ENCODE measurements around the gene FGF19.

DNA sequence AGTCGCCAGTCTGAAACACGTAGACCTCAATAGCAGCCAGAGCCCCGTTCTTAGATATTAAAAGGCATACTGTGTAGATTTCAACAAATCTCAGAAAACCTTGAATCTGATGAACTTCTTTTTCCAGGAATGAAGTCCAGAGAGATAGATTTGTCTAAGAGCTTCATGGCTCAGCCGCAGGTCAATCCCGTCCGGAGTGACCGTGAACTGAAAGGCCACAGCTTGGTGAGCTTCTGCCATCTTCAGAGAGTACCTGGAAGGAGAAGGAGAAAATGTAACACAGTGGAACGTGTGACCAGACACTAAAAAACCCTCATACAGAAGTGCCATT, 26.5 kb downstream of the CPT1A start:
- RRBS = no CpG with 5 or more reads among the region's 8 CpGs

DNA sequence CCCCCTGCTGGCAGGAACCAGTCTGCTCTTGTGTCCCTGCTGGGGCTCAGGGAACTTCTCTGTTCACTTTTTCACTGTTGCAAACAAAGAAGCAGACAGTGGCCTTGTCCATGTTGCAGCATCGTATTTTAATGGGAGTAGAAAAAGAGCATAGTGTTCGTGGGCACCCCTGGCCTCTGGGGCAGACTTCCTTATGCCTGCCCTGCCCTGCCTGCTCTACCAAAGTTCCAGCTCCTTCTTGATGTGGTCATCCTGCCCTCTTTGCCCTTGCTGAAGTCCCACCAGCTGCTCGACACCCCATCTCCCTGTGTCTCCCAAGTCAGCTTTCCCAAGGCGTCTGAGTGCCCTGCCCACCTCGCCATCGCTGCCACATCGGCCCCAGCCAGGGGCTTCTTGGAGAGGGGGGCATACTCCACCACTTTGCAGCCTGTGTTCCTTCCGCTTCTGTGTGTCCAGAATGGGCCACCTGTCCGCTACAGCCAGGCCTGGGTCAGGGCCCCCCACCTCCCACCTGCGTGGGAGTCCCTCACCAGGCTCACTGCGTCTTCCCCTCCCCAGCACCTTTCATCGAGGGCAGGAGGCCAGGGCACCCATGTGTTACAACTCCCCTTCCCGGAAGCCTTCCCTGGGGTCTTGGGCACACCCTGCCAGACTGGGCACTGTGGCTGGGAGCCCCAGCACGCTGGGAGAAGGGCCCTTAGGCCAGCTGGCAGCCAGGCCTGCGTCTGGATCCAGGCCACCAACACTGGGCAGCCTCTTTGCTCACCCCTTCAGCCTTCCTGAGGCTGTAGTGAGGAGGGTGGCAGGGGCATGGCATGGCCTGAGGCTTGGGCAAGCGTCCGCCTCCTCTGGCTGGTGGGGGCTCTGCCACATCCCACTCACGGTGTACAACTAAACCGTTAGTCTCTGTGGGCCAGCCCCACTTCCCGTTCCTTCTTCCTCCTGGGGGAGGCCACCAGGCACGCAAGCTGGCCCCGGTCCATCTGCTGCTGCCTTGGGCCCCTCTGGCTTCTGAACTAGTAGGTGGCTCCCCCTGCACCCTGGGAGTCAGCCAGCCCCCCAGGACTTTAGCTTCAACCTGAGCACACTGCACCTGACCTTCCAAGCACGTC, 13.5 kb downstream of the CPT1A start:
- RRBS = no CpG with 5 or more reads among the region's 23 CpGs

GRCh38 chr11:68842844-68843636, 1.3 kb upstream of the CPT1A start:
- RRBS = no CpG with 5 or more reads among the region's 31 CpGs

DNA sequence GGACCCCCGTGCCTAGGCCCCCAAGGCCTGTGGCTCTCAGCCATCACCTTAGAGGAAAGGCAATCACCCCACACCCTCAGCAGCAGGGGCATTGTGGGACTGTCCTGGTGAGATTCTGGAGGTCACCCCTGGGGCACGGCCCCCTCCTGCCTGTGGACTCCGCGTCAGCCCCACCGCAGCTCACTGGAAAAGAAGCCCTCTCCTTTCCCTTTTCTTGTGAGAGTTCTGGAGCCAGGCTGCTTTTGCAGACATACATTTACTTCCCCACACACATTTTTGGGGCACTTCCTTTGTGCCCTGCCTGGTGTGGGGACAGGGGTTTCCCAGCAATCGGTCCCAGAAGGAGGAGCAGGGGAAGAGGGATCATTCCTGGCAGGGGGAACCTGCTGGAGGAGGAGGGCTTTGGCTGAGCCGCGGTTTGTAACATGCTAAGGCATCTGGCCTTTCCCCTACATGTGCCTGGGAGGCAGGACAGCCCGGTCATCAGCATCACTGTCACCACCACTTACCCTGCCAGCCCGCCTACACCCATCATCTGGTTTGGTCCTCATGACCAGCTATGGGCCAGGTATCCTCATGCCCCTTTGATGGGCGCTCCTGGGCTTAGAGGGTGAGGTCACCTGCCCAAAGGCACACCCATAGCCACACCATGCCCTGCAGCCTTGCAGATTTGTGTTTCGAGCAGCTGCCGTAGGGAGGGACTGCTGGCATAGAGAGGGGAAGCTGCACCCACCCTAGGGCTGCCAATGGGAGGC, 2.9 kb downstream of the MRGPRF start:
- RRBS = no CpG with 5 or more reads among the region's 13 CpGs

DNA sequence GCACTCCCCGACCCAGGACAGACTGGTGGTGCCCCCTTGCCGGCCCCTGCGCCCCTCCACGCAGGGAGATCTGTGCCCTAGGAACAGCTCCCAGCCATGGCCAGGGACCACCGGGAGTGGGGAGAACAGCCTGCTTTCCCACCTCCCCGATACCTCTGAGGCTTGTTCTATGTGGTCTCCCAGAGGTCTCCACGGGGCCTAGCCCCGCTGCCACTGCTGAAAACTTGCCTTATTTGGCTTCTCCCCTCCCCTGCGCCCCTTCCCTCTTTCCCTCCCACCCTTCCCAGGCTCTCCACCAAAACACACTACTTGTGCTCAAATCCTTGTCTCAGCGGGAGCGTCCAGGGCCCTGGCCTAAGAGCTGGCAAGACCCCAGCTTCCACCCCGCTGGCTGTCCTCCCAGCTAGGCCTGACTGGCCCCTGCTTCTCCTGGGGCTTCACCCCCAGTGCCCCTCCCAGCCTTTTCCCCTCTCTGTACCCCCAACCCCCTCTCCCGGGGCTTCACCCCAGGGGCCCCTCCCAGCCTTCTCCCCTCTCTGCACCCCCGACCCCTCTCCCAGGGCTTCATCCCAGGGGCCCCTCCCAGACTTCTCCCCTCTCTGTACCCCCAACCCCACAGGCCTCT, 13.3 kb upstream of the TPCN2 start:
- RRBS = 69% methylated on average over 4 of the region's 14 CpGs

DNA sequence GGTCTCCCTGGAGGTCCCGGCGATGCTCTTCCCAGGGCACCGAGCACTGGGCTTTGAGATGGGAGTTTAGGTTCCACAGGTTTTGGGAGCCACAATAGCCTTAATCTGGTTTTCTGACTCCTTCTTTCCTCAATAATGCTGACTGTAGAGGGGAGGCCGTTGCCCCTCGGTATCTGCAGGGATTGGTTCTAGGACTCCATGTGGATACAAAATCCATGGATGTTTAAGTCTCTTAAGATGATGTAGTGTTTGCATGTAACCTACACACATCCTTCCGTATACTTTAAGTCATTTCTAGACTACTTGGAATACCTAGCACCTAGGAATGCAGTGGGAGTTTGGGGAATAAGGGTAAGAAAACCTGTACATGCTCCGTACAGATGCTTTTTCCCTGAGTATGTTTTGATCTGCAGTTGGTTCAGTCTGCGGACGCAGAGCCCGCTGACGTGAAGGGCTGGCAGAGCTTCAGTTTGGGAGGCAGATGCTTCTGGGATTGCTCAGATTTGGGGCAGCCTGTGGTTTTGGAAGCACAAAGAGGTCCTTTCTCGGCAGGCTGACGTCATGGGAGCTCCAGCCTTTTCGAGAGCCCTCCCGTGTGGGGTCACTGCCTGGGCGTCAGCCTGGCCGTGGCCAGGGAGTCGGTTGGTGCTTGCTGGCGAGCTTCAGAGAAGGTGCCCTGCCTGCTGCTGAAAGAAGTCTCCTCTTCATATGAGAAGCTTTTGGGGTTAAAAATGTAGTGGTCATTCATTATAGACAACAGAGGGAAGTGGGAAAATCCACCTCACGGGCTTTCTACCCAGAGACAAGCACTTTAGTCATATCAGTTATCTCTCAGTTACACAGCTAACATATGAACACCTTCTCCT, 26.6 kb downstream of the TPCN2 start:
- RRBS = no CpG with 5 or more reads among the region's 20 CpGs

GRCh38 chr11:69280843-69281438, 13.0 kb upstream of the MYEOV start:
- RRBS = no CpG with 5 or more reads among the region's 6 CpGs

DNA sequence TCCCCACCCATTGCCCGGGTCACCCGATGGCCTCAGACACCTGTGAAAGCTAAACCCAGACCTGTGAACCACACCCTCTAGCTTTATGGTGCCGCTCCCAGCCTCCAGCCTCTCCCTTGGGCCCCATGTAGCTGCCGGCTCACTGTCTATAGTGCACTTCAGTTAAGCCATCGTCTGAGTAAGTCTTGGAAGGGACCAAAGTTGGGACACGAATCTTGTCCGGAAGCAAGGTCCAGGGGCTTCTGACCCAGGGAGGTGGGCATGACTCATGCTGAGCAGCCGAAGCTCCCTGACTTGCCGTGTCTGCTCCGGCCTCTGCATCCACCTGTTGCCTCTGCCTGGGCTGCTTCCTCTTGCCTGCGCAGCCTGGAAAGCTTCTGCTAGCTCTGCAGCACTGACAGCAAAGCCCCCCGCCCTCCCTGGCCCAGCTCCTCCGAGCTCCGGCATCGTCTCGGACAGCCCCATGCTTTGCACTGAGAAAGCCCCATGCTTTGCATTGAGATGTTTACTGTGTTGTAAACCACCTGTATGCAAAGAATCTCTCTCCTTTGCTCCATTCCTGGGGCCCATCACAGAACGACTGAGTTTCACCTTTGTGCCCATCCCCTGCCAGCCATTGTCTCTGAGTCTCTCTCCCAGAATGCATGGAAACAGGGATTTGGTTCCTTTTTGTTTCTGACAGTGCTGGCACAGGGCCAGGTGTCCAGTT, 5.5 kb upstream of the MYEOV start:
- RRBS = 93% methylated on average over 6 of the region's 17 CpGs

GRCh38 chr11:69570034-69570559, 70.9 kb upstream of the CCND1 start:
- RRBS = no CpG with 5 or more reads among the region's 8 CpGs

DNA sequence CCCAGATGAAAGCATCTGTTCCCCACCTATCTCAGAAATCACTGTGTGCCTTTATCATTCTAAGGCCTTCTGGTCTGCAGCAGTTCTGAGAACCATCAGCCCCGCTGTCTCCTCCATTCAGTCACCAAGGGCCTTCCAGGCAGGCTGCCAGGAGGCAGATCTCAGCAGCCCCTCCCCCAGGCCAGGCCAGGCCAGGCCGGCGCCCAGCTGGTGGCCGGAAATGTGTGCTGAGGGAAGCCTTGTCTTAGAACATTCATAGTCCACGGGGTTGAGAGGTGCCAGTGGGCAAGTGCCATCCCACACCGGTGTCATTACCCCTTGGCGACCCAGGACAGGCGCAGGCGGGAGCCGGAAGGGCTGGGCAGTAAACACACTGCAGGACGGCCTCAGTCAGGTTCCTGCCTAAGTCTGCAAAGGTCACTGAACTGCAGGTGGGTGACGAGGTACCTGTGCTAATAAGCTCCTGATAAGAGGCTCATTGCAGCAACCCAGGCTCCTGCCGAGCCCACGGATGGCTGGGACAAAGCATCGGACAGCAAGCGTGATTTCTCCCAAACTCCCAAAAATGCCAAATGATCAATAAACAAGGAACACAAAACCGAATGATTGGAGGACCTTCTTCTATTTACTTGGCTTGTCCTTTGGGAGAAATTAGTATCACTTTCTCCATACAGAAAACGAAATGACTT, 3.1 kb downstream of the FGF19 start:
- RRBS = 22% methylated on average over 6 of the region's 18 CpGs

- RRBS = 14% methylated on average over 20 of the region's 47 CpGs
Observed at GRCh38 chr11:69703882-69704408, at the start of gene FGF19. TSS of gene FGF19 (minus strand) at chr11:69704022.

DNA sequence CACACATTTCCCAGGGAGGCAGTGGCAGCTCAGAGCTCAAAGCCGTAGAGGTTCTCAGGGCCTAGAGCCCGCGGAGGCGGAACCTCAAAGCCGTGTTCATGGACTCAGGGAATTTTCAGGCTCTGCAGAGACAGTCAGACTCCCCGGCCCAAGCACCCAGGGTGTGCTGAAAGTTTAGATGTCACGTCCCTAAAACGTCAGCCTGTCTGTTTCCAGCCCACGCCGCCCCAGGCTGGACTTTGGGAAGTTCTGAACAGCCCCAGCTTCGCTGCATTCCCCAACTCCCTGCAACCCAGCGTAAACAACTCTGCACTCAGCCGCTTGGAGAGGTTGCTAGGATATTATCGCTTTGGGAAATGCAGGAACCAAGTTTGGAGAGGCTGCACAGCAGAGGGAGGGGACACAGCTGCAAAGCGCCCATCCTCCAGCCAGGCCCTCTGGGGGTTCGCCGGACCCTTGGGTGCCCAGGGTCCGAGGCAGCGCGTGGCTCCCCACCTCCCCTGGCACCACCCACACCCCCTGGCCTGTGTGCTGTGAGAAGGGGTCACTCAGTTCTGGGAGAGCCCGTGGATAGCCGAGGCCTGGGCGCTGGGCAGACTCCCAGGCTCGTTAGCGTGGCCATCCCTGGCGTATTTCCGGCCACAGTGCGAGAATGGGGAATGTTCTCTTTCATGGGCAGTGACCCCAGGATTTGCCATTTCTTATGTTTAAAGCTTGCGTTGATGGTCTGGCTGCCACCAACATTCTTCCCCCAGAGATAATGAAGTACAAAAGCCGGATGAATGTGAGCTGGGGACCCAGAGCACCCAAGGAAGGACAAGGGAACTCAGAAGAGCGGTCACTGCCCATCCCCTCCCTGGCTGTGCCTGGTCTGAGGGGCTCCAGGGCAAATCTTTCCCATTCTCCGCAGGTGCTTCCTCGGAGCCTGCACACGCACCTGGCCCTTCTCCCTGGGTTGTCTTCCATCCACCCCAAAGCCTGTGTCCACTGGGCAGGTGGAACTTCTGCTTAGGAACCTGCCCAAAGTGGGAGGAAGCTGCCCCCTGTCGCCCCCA, 120.6 kb upstream of the FGF3 start:
- RRBS = no CpG with 5 or more reads among the region's 35 CpGs

- RRBS = no CpG with 5 or more reads among the region's 19 CpGs
Observed at GRCh38 chr11:69966827-69967333, 111.2 kb upstream of the ANO1 start.

DNA sequence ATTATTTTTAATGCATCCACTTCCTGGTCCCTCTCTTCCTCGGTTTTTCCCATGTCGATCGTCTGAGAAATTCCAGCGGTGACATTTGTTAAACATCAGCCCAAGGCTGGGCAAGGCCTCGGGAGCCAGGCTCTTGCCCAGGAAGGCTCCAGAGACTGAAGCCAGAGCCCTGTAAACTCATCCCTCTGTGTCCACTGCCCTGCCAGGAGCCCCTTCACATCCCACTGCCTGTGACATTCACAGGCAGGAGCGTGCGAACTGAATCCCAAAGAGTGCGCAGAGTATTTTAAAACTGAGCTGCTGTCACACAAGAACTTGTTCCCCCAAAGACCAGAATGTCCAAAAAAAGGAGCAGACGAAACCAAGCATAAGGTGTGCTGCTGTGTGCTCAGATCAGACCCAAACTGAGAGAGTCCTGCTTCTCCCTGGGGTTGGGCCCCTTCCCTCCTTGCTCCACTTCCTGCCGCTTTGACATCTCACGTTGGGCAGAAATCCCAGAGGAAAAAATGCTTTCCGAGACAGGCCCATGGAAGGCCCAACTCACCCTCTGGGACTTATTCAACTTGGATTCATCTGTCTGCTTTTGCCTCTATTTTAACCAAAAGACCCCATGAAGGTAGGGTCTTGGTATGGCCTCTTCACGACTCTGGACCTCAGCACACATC, 56.4 kb upstream of the ANO1 start:
- RRBS = no CpG with 5 or more reads among the region's 13 CpGs

GRCh38 chr11:70029225-70029920, 48.7 kb upstream of the ANO1 start:
- RRBS = no CpG with 5 or more reads among the region's 12 CpGs

DNA sequence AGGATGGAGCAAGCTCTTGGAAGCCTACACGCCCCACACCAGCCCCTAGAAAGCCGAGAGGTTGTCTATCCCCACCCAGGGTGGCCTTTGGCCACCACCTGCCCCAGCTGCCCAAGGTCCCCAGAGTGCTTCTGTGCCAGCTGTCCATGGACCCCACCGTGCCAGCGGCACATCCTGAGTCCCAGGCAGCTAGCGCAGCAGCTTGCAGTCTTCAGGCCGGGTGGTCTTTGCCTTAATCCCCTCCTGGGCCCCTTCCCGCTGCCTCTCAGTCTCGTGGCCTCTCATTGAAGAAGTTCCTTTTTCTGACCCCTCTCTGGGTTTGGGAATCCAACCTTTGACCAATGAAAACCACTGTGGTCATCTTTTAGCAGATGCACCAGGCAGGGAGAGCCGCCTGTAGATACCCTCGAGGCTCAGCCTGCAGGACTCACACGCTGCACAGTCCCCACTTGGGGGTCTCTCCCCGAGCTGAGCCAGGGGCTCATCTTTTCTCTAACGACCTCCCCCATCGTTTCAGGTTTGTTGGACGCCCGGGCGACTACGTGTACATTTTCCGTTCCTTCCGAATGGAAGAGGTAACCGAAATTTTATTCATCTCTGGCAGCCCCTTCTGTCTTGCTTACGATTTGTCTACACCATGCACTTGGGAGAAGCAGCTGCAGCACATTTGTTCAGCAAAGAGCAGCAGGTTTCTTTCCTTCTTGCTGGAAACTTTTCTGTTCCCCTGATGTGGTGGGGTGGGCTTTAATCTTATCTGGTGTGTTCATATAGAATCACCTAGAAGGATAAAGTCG, 40.1 kb upstream of the FADD start:
- RRBS = no CpG with 5 or more reads among the region's 23 CpGs

DNA sequence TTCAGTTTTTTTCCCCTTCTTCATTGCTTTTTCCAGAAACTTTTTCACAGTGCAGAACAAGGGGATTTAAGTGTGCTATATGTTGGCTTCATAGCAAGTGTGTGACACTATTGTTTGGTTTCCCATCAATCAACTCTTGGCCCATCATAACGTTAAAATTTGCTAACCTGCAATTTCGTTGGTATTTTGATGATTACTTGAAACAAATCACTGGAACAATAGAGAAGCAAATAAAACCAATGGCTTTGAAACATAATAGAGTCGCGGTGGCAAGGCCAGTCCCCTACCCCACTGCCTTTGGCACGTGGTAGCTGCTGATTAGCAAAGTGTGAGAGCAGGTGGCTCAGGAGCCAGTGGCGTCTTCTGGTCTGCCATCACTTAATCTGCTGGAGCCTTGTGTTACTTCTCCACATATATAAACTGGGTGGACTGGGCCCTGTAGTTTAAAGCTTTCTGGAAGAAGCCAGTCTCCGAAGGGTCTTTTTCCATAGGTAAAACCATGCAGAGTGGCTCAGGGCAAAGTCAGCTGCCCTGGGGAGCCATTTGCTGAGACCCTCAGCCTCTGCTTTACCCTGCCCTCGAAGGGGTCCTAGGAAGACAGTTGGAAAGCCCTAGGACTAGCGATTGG, 22.9 kb downstream of the PPFIA1 start:
- RRBS = no CpG with 5 or more reads among the region's 9 CpGs

DNA sequence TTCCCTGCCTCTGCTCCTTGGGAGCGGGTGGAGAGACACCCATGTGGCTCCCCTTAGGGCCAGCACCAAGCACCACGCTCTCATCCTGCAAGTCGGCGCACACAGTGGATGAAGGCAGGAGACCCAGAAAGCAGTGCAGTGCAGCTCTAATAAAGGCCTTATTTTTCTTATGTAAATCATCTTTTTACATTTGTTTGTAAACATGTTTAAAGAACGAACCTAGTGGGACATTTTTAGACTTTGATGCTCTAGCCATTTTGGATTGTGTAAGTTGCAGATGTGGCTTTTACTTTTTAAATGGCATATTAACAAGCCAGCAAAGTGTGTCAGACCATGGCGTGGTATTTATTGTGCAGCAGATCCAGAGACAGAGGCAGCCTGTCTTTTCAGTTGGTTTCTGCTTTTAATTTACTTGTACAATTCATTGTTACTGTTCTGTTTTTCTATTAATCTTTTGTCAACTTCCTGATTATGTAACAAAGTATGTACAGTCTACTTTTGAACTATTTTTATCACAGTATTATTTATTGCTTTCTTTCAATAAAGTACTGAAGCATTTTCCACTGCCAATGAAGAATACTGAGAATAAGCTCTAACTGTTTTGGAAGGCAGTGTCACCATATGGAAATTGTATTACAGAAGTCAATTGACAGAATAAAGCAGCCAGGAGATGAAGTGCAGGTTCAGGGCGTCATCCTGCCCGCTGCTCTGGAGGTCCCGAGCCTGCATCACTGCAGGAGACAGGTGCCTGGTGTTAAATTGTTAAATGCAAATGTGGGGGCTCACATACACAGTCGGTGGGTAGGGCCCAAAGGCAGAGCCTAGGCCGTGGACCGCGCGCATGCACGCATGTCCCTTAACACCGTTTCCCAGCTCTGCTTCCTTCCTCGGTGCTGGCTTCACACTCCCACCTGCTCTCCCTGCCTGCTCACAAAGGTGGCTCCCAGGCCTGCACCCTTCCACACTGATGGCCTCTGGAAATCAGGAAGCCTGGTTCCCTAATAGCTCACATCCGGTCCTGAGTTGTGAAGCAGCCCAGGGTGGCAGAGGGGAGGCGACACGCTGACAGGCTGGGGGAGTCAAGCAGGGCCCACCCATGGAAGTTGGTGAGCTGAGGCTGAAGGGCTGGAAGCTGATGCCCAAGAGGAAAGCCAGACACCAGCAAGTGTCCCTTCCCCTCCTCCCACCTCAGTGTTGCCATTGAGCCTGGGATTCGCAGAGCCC, 14.1 kb upstream of the CTTN start:
- RRBS = no CpG with 5 or more reads among the region's 21 CpGs

GRCh38 chr11:70951600-70952363, 300.6 kb downstream of the SHANK2 start:
- RRBS = no CpG with 5 or more reads among the region's 13 CpGs

- RRBS = 3% methylated on average over 1 of the region's 14 CpGs
Observed at GRCh38 chr11:71253137-71253826, 905 bp upstream of the SHANK2 start.